ENCODE data around the gene DCC.

DNA sequence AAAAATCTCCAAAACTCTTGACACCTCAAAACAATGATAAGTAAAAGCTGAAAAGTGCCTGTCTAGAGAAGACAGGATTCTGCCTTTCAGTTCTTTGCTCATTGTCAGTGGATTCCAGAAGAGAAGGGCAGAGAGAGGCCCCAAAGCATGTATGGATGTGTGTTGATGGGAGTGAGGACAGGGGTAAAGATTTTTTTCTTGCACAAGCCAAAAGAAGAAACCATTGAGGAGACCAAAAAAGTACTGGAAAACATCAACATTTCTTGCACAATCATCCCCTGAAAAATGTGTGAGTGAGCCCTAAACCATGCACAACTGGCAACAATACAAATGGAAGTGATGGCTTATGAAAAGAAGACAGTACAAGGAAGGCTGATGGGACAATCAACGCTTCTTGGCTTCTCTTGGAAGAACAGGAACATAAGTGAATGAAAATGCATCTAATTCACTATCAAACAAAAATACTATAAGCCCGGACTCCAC is 5.6 kb upstream of the SMAD7 start:
- PRO-cap: no peak

GRCh38 chr18:48962865-48963240 is 12.1 kb upstream of the SMAD7 start:
- PRO-cap: no peak

DNA sequence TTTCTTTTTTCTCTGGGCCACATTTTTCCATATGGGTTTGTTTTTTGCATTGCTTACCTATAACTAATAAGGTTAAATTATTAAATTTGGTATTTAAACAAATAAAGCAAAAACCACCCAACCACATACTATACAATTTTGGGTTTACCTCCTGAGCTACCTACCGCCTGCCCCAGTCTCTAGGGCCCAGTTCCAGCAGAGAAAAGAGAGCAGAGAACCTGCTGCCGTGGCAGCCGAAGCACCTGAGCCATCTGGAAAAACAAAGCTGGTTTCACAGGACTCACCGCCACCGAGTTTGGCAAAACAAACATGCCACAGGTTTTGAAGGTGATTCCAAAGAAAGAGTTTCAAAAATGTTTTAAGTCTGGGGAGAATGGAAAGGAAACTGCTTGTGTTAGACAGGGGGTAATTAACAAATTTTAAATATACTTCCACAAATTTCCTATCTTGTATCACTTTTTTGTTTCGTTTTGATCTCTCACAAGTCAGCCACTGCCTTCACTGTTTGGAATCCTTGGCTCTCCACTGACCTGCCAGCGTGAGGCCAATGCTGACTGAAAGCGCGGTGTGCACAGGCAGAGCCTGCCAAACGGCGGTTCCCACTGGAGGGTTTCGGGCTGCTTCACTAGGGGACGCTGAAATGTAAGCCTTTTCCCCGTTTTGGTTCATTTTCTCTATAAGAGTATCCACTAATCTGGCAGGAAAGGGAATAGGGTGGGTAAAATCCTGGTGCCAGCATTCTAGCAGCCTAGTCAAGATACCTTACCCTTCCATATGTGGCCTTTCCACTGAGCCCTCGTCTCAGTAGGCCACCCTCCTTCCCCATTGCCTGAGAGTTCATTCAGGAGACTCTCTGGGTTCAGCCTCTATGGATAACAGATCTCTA is 91.7 kb downstream of the DYM start:
- PRO-cap: no peak

GRCh38 chr18:49459286-49459968 is 1.0 kb downstream of the DYM start:
- PRO-cap: no peak

DNA sequence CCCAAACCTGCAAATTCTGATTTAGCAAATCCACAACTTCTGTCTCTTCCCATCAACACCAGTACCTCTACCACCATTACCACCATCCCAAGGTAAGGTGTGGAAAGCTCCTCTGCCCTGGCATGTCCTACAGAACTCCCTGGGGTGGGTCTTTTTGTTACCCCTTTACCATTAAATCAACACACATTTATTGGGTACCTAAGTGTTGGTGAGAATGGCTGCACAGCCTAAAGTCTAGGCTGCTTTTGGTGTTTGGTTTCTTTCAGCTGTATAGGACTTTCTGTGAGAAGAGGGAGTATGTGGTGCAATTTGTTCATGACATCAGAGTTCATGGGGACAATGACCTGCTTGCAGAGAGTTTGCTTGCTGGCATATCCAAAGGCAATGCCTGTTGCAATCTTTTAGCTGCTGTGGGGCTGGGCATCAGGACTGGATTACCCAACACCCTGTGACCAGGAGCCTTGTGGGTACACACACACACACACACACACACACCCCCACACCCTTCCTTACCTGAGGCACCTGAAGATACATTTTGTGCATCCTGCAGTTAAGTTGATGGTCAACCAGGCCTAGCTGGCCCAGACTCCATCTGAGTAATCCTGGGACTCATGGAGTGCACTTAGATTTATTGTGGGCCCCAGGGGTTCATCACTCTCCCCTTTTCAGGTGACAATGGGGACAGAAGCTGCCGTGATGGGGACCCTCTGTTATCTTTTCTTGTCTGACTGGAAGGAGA is 68.4 kb downstream of the LIPG start:
- PRO-cap: no peak

DNA sequence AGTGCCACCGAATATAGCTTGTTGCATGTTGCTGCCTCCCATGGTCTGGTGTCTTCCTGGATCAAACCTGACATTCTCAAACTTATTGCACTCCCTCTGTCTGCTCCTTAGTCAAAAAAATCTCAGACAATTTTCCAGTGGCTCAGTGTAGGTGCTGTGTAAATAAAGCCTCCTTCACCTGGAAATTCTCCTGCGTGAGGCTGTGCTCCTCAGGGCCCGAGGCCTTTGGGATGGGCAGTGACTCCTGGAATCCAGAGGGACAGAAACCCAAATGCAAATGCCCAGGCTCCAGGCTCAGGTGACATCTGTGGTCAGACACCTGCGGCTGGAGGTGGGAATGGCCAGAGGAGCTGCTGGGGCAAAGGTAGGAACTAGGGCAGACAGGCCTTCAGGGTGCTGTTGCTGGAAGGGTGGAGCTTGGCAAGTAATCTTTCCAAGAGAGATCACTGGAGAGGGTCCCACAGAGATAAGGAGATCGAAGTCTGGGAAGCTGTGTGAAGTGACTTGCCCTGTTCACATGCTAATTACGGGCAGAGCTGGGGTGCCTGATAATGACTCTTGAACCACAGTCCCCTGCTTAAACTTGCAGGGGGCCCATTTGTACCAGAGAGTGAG is 82.5 kb downstream of the ACAA2 start:
- PRO-cap: no peak

DNA sequence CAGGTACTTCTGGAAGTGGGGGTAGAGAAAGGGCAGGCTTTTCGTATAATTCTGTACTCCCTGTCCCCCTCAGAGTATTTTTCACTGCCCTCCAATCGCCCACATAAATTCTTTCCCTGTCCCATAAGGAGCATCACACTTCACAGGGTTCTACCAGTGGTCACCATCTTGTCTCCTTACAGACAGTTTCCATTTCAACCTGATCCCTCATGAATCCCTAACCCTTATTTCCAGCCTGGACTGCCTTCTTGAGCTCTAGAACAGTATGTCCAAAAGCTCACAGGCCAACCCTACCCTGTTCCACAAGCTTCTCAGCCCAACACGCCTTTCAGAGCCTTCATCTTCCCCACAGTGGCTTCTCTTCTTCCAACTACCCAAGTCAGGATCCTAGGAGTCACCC is 48.1 kb downstream of the MYO5B start:
- PRO-cap: no peak

GRCh38 chr18:50177485-50178048 is 17.4 kb downstream of the MYO5B start:
- PRO-cap: no peak

GRCh38 chr18:50192758-50194047 is 1.7 kb downstream of the MYO5B start:
- PRO-cap: no peak

DNA sequence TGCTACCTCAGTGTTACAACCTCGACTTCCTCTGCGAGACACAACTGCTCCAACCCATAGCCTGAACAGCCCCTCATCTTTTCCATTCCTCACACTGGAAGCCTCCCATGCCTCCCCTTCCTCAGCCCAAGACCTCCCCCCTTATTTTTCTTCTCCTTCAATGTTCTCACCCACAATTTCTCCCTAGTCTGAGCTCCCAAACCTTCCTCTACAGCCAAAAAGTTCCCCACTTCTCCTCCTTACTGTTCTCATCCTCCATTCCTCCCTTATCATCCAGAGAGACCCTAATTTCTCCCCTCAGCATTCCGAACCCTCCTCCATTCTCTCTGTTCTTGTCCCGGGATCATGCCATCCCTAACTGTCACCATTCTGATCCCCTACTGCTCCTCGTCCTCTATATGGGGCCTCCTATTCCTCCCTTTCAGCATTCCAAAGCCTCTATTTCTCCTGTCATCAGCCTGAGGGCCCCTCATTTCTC is 717 bp downstream of the MBD1 start:
- PRO-cap: no peak

DNA sequence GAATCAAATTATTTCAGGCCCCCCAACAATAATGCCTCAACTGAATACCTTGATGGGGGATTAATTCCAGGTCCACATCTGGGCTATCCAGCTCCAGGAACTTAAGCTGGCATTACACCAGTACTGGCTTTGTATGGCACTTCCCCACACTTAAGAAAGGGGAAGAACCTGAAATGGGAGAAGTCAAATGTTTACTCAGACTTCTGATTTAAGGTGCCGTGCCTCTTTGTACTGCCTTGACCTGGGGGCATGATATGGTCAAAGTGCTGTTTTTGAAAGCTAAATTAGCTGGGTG is 24.2 kb upstream of the ME2 start:
- PRO-cap: no peak

DNA sequence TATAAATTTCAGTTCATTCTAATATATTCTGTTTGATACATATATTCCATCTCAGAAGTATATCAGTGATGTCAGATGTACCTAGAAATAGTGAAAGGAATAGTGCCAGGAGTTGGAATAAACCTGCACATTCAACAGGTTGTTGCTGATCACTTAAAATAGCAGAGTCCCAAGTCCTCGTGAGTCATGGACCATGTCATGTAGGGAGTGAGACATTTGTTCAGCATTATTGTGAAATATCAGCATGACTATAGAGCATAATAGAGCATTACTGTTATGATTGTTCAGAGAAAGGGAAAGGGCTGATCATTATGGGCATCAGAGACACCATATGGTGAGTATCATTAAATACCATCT is 5.4 kb downstream of the ELAC1 start:
- PRO-cap: no peak

- PRO-cap: no peak
Observed at GRCh38 chr18:51153574-51154658, 43.6 kb downstream of the MEX3C start.

DNA sequence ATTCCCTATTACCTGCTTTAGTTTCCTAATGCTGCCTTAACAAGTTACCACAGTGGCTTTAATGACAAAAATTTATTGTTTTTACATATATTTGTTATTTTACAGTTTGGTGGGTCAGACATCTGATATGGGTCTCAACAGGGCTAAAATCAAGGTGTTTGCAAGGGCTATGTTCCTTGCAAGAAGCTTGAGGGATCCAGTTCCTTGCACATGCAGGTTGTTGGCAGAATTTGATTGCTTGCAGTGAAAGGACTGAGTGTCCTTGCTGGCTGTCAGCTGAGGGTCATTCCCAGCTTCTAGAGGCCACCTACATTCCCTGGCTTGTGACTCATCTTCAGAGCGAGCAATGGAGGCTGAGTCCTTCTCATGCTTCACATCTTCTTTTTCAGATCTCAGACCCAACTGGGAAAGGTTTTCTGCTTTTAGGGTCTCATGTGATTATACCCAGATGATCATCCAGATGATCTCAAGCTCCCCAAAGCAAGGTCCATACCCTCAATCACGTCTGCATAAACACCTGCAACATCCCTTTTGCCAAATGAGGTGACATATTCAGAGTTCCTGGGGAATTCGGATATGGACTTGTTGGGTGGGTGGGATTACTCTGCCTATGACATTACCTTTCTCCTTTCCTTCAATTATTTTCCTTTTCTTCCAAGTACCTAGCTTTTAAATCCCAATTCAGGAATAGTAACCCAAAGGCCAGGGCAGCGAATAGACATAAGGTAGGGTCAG is 12.3 kb downstream of the MEX3C start:
- PRO-cap: no peak

DNA sequence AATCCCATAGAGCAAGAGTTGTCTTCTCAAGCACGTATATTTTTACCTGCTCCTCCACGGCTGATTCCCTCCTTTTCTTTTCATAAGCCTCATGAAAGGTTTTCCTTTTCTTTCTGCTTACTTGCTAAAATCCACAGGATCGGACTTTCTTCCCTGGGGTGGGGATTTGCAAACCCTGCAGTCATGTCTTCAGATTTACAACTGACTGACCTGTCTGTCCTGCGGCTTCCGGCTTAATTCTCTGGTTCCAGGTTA is 66.3 kb upstream of the DCC start:
- PRO-cap: no peak

- PRO-cap: no peak
Observed at GRCh38 chr18:52339865-52340364, at the start of gene DCC. Gene DCC (plus strand): TSS chr18:52340197.

DNA sequence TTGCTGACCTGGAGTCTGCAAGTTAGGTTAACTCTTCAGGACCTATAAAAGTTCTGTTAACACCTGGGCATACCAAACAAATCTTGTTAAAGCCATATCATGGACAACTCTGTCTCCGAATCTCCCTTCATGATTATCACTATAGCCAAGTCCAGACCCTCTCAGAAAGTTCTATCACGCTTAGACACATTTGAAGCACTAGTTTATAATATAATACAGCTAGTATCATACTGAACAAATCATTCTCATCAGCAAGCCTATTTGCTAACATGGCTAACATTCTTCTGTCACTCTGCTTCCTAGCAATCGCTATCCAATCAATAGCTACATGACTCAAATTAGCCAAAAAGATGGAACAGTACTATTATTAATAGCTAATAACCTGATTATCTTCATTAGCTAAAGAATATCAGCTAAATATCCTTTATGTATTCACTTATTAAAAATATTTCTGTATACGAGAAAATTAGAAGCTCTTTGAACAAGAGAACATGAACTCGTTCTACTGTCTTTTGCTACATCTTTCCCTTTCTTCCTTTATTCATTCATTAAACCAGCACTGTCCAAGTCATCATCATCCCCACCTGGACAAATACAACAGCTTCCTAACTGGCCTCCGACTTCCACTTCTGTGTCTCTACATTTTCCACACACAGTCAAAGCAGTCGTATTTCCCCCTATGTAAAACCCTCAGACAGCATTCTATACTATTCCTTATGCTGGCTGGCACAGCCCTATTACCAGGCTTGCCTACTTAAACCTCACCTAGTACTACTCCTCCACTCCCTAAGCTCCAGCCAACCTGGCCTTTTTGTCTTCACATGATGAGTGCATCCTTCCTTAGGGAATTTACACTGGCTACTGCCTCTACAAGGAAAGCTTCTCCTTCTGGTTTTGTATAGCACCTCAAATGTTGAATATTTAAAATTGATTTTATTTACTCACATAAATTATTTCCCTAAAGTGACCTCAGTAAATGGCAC is 27.6 kb downstream of the MBD2 start:
- PRO-cap: no peak

- PRO-cap: no peak
Observed at GRCh38 chr18:54608124-54608740, 17.2 kb downstream of the DYNAP start.

DNA sequence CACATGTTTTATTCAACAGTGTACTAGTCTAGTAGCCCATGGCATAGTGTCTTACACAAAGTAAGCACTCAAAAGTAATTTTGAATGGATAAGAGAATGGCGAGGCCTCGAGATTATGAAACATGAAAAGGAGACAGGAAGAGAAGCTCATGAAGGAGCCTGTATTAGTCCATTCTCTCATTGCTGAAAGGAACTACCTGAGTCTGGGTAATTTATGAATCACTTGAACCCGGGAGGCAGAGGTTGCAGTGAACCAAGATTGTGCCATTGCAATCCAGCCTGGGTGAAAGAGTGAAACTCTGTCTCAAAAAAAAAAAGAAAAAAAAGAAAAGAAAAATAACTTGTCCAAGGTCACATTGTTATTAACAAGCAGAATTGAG is 83.6 kb downstream of the DYNAP start:
- PRO-cap: no peak

- PRO-cap: no peak
Observed at GRCh38 chr18:54776238-54776745, 52.0 kb upstream of the RAB27B start.

All from right cardiac atrium (tissue), 1 donor.